HepG2 (cell line): ENCODE results near the genes ITGAV and GULP1.

GRCh38 chr2:185864373-185865250 lies 126.0 kb downstream of the FSIP2 start:
- RRBS, 2 experiments = no CpG with 5 or more reads among the region's 33 CpGs
CAGE:
- cytosol, long polyA minus RNA = no peak
- cytosol, long polyA plus RNA = no peak
- long polyA plus RNA = no peak
- nucleus, long polyA minus RNA = no peak
- nucleus, long polyA plus RNA = no peak

GRCh38 chr2:186439987-186440116 lies 46.2 kb upstream of the ZC3H15 start:
- RRBS, 2 experiments = no CpG with 5 or more reads among the region's 2 CpGs
CAGE:
- cytosol, long polyA minus RNA = no peak
- cytosol, long polyA plus RNA = no peak
- long polyA plus RNA = no peak
- nucleus, long polyA minus RNA = no peak
- nucleus, long polyA plus RNA = no peak

- RRBS, 2 experiments = 1 to 2% methylated on average over 35 of the region's 105 CpGs
CAGE:
- cytosol, long polyA minus RNA = start-site peak on the plus strand at chr2:186589893-186590068, 1,171 reads
- cytosol, long polyA plus RNA = start-site peak on the plus strand at chr2:186589992-186590080, 174 and 318 reads in 2 replicates
- long polyA plus RNA = start-site peak on the plus strand at chr2:186589868-186590202, 595 and 725 reads in 2 replicates
- nucleus, long polyA minus RNA = no peak
- nucleus, long polyA plus RNA = start-site peak on the plus strand at chr2:186589975-186590080, 515 and 1,030 reads in 2 replicates
Measured at GRCh38 chr2:186589585-186590669, at the start of gene ITGAV. TSS of gene ITGAV (plus strand) at chr2:186590056.

GRCh38 chr2:186590670-186591863 lies 1.2 kb downstream of the ITGAV start:
- RRBS, 2 experiments = no CpG with 5 or more reads among the region's 21 CpGs
CAGE:
- cytosol, long polyA minus RNA = no peak
- cytosol, long polyA plus RNA = no peak
- long polyA plus RNA = no peak
- nucleus, long polyA minus RNA = no peak
- nucleus, long polyA plus RNA = no peak

DNA sequence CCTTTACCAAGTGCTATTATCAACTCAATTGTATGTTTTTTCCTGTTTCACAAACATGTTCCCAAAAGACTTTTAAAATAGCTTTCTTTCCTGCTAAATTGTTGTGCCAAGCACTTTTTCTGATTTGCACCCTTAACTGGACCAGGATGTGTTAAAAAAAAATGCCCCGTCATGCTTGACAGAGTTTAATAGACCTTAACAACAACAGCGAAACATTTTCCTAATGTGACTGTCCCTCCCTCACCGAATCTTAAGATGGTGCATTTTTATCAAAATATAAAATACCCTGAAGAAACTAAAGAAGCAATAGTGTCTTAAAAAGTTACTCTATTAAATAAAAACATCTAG lies 44.1 kb downstream of the CALCRL start:
- RRBS, 2 experiments = no CpG with 5 or more reads among the region's 3 CpGs
CAGE:
- cytosol, long polyA minus RNA = no peak
- cytosol, long polyA plus RNA = no peak
- long polyA plus RNA = no peak
- nucleus, long polyA minus RNA = no peak
- nucleus, long polyA plus RNA = no peak

DNA sequence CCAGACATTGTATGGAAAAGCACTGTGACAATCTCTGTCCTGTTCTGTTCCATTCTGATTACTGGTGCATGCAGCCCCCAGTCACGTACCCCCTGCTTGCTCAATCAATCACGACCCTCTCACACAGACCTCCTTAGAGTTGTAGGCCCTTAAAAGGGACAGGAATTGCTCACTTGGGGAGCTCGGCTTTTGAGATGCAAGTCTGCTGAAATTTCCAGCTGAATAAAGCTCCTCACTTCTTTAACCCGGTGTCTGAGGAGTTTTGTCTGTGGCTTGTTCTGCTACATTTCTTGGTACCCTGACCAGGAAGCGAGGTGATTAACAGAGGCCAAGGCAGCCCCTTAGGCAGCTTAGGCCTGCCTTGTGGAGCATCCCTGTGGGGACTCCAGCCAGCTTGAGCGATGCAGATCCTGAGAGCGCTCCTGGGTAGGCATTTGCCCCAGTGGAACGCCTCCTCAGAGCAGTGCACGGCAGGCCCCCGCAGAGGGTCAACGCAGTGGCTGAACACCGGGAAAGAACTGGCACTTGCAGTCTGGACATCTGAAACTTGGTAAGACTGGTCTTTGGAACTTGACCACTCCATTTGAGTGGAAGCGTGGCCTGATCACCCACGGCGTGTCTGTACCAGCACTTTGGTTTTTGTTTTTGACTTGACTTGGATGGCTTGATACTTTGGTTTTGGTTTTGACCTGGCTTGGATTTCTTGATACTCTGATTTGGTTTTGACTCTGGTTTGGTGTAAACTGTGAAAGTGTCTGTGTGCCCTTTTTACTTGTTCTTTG lies 43.4 kb downstream of the TFPI start:
- RRBS, 2 experiments = no CpG with 5 or more reads among the region's 15 CpGs
CAGE:
- cytosol, long polyA minus RNA = start-site peak on the plus strand centred at position 160 of the sequence, 79 bp wide, 14 reads
- cytosol, long polyA plus RNA = no peak
- long polyA plus RNA = no peak
- nucleus, long polyA minus RNA = no peak
- nucleus, long polyA plus RNA = no peak

DNA sequence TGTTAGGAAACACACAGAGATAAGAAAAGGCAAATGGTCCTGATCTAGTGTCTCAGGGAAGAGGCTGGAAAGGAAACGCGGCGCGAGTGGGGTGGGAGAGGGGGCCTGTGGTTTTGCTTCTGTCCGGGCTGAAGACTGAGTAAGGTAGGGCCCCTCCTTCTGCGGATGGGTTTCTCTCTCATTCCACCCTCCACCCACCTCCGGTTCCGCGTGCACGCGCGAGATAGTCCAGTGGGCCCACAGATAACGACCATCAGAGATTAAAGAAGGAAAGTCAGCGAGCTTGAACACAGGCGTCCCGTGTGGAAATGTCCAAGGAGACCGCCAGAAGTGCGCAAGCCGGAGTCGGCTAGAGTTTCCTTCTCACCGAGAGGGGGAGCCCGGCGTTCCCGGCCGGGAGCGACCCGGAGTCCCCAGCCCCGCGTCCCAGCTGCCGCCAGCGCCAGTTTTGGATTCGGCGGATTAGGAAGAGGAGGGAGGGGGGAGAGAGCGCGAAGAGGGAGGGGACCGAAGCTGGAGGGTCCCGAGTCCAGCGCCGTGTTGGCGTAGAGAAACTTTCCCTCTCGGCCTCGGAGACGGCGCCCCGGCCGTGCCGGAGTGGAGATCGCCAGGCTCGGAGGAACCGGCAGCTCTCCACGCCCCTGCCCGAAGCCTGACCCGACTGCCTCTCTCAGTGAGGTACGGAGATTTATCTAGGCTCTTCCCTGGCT lies at the start of gene GULP1:
TSS of gene GULP1 (plus strand) at position 386 of the 710 bp plus-strand sequence.
- RRBS, 2 experiments = 3 to 7% methylated on average over 3 to 5 of the region's 54 CpGs
CAGE:
- cytosol, long polyA minus RNA = no peak
- cytosol, long polyA plus RNA = no peak
- long polyA plus RNA = no peak
- nucleus, long polyA minus RNA = no peak
- nucleus, long polyA plus RNA = no peak

DNA sequence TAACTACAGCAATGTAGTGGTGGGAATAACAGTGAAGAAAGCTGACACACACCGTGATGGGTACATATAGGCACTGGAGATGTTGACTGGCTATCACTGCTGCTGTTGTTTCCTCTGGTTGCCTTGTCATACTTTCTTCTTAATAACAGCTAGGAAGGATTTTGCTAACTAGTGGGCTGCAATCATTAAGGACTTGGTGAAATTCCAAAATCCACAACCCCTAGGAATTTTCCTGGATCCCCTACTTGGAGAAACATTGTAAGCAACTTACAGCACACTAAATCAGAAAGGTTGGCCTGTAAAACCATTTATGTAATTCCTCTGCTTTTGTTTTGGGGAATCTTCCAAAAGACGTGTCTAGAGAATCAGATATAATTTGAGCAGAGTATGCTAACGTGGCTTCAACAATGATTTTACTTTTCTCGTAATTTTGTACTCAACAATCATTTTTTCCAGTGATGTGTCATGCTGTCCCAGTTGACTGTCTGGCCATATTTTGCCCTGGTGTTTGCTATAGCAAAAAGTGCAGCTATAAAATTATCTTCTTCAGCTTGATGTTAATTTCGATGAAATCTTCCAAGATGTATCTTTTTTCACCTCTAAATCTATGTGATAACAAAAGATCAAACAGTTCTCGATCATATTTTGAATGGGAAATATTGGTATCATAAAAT lies 8.0 kb upstream of the COL3A1 start:
- RRBS, 2 experiments = no CpG with 5 or more reads among the region's 6 CpGs
CAGE:
- cytosol, long polyA minus RNA = no peak
- cytosol, long polyA plus RNA = no peak
- long polyA plus RNA = no peak
- nucleus, long polyA minus RNA = no peak
- nucleus, long polyA plus RNA = no peak

DNA sequence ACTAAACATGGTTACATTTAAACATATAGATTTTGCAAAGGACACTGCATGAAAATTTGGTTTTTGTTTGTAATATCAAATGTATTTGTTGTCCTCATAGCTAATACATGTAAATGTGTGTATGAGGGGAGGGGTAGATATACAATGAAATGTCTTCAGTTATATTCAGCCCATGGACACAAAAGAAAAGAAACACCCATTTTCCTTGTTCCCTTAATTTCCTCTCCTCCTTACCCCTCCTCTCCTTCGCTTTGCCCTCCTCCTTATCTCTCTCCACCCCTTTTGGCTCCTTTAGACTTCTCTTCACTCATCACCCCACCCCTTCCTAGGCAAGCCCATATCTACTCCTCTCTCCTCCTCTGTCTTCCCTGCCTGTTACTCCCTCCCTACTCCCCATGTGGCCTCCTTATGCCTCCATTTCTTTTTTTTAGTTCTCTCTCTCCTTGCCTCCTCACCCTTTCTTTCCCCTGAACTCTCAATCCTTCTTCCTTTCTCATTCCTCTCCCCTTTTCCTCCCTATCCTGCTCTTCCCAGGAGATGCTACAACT lies 1.5 kb downstream of the COL3A1 start:
- RRBS, 2 experiments = no CpG with 5 or more reads among the region's 1 CpG
CAGE:
- cytosol, long polyA minus RNA = no peak
- cytosol, long polyA plus RNA = no peak
- long polyA plus RNA = no peak
- nucleus, long polyA minus RNA = no peak
- nucleus, long polyA plus RNA = no peak

- RRBS, 2 experiments = no CpG with 5 or more reads among the region's 4 CpGs
CAGE:
- cytosol, long polyA minus RNA = no peak
- cytosol, long polyA plus RNA = no peak
- long polyA plus RNA = no peak
- nucleus, long polyA minus RNA = no peak
- nucleus, long polyA plus RNA = no peak
Measured at GRCh38 chr2:189168201-189168681, 11.3 kb downstream of the COL5A2 start.

- RRBS, 2 experiments = no CpG with 5 or more reads among the region's 23 CpGs
CAGE:
- cytosol, long polyA minus RNA = start-site peak on the minus strand at chr2:189580022-189580131, 5 reads
- cytosol, long polyA plus RNA = no peak
- long polyA plus RNA = start-site peak on the minus strand at chr2:189580445-189580455, 22 and 33 reads in 2 replicates
- nucleus, long polyA minus RNA = no peak
- nucleus, long polyA plus RNA = no peak
Measured at GRCh38 chr2:189579409-189580532, 815 bp downstream of the SLC40A1 start.

DNA sequence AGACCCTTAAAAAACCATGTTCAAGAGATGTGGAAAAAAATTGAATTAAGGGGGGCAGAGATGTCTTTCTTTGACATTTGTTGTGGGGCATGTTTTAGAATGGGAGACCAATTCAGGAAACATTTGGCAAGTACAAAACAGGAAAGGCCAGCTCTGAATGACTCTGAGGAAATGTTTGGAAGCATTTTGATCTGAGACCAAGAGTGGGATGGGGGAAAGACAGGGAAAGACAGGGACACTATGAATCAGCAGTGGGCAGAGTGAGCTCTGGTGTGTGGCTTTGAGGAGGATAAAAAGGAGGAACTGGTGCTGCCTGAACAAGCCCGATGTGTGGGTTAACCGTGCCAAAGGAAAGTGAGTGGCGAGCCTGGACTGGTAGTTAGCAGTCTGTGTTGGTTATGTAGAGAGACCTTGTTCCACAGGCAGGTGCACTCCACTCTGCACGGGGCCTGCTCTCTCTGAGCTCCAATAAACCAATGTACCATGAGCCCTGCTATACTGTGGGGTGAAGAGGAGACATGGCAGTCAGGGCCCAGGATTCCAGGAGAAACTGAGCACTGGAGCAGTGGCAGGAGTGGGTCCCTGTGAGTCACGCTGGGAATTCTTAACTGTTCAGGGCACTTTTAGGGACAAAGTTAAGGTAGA lies 5.3 kb downstream of the MFSD6 start:
- RRBS, 2 experiments = no CpG with 5 or more reads among the region's 5 CpGs
CAGE:
- cytosol, long polyA minus RNA = no peak
- cytosol, long polyA plus RNA = no peak
- long polyA plus RNA = no peak
- nucleus, long polyA minus RNA = no peak
- nucleus, long polyA plus RNA = no peak

- RRBS, 2 experiments = no CpG with 5 or more reads among the region's 6 CpGs
CAGE:
- cytosol, long polyA minus RNA = no peak
- cytosol, long polyA plus RNA = no peak
- long polyA plus RNA = no peak
- nucleus, long polyA minus RNA = no peak
- nucleus, long polyA plus RNA = no peak
Measured at GRCh38 chr2:190488541-190489027, 45.9 kb downstream of the NEMP2 start.

DNA sequence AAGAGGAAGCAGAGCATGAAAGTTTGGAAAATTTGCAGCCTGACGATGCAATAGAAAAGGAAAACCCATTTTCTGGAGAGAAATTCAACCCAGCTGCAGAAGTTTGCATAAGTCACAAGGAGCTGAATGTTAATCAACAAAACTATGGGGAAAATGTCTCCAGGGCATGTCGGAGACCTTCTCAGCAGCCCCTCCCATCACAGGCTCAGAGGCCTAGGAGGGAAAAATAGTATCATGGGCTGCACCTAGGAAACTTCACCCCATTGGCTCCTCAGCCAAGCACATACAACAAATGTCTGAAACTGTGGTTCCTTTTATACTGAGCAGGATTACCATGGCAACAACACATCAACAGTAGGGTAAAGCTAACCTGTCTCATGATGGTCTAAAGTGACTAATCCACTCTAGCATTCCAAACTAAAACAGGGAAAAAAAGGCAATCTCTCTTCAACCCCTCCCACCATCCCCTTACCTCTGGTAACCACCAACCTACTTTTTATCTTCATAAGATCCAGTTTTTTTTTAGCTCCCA lies 3.2 kb upstream of the NEMP2 start:
- RRBS, 2 experiments = no CpG with 5 or more reads among the region's 2 CpGs
CAGE:
- cytosol, long polyA minus RNA = no peak
- cytosol, long polyA plus RNA = no peak
- long polyA plus RNA = no peak
- nucleus, long polyA minus RNA = no peak
- nucleus, long polyA plus RNA = no peak

- RRBS, 2 experiments = no CpG with 5 or more reads among the region's 13 CpGs
CAGE:
- cytosol, long polyA minus RNA = no peak
- cytosol, long polyA plus RNA = no peak
- long polyA plus RNA = no peak
- nucleus, long polyA minus RNA = no peak
- nucleus, long polyA plus RNA = no peak
Measured at GRCh38 chr2:190650064-190650524, 1.2 kb downstream of the NAB1 start.

DNA sequence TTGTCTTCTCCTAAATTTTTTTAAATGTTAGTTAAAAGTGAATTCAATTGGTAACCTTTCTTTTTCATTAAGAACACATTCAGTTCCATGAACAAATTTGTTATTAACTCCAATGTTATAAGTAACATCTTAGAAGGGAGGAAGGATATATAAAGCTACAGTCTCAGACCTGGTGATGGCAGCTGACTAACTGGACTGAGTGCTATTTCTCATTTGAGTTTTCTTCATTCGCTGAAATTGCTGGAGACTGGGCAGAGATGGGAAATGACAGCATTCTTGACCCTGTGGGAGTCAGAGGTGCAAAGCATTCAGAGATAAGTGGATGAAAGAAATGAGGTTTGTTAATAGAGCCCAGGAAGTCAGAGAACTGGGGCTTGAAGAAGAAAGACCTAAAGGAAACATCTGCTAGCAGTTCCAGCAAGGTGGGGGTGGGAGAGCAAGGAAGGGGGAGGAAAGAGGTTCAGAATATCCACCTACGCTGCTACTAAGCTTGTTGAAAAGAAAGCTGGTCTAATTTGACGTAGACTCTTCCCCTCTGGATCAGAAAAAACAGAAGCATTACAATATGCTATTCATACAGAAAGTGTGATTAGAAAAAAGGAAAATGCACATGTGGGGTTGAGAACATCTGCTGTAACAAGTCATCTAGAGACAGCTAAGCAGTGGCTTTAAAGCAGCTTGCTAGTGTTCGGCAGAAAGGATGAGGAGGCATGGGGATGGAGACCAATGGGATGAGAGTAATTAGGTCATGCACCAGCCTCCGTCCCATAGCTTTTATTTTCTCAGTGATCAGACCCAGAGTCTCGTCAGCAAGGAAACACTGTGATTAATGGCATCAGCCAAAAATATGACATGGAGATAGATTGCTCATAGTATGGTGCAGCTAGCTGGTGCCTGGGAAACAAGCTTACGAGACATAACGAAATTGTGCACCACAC lies 29.6 kb downstream of the NAB1 start:
- RRBS, 2 experiments = no CpG with 5 or more reads among the region's 8 CpGs
CAGE:
- cytosol, long polyA minus RNA = no peak
- cytosol, long polyA plus RNA = no peak
- long polyA plus RNA = no peak
- nucleus, long polyA minus RNA = no peak
- nucleus, long polyA plus RNA = no peak

DNA sequence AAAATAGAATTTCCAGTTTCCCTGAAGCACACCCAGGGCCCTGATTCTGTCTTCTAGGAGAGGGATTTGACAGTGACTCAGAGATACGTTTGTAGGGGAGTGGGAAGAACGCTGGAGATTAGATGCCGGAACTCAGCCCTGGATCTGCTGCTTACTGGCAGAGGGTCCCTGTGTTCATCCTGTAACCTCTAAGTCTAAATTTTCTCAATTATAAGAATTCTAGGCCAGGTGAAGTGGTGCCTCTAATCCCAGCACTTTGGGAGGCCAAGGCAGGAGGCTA lies 74.9 kb downstream of the NAB1 start:
- RRBS, 2 experiments = no CpG with 5 or more reads among the region's 3 CpGs
CAGE:
- cytosol, long polyA minus RNA = no peak
- cytosol, long polyA plus RNA = no peak
- long polyA plus RNA = no peak
- nucleus, long polyA minus RNA = no peak
- nucleus, long polyA plus RNA = no peak

GRCh38 chr2:190791487-190792119 lies 89.0 kb upstream of the GLS start:
- RRBS, 2 experiments = no CpG with 5 or more reads among the region's 5 CpGs
CAGE:
- cytosol, long polyA minus RNA = no peak
- cytosol, long polyA plus RNA = no peak
- long polyA plus RNA = no peak
- nucleus, long polyA minus RNA = no peak
- nucleus, long polyA plus RNA = no peak

- RRBS, 2 experiments = no CpG with 5 or more reads among the region's 3 CpGs
CAGE:
- cytosol, long polyA minus RNA = start-site peak on the minus strand at chr2:190813001-190813018, 11 reads
- cytosol, long polyA plus RNA = start-site peak on the minus strand at chr2:190812966-190813001, 79 and 99 reads in 2 replicates
- long polyA plus RNA = no peak
- nucleus, long polyA minus RNA = no peak
- nucleus, long polyA plus RNA = start-site peak on the minus strand at chr2:190812965-190812992, 116 and 374 reads in 2 replicates
Measured at GRCh38 chr2:190812775-190813277, 67.8 kb upstream of the GLS start.

DNA sequence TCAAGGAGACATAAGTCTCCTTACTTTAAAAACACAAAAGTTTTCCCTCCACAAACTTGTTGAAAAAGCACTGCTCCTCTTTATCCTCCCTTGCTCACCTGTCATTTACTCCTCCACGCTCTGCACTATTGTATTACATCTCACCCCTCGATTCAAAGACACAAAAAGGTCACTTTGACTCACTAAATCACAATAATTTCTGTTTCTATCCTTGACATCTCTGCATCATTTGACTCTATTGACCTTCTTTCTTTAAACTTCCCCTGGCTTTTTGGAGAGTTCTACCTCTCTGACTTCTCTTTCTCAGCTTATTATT lies 35.0 kb upstream of the GLS start:
- RRBS, 2 experiments = no CpG with 5 or more reads among the region's 2 CpGs
CAGE:
- cytosol, long polyA minus RNA = no peak
- cytosol, long polyA plus RNA = no peak
- long polyA plus RNA = no peak
- nucleus, long polyA minus RNA = no peak
- nucleus, long polyA plus RNA = no peak